ENCODE data around the gene NUP98.

- PRO-cap = no peak
- RAMPAGE, long total RNA = no peak
These were observed 193.0 kb downstream of the CDKN1C start for GRCh38 chr11:2692398-2693178.

DNA sequence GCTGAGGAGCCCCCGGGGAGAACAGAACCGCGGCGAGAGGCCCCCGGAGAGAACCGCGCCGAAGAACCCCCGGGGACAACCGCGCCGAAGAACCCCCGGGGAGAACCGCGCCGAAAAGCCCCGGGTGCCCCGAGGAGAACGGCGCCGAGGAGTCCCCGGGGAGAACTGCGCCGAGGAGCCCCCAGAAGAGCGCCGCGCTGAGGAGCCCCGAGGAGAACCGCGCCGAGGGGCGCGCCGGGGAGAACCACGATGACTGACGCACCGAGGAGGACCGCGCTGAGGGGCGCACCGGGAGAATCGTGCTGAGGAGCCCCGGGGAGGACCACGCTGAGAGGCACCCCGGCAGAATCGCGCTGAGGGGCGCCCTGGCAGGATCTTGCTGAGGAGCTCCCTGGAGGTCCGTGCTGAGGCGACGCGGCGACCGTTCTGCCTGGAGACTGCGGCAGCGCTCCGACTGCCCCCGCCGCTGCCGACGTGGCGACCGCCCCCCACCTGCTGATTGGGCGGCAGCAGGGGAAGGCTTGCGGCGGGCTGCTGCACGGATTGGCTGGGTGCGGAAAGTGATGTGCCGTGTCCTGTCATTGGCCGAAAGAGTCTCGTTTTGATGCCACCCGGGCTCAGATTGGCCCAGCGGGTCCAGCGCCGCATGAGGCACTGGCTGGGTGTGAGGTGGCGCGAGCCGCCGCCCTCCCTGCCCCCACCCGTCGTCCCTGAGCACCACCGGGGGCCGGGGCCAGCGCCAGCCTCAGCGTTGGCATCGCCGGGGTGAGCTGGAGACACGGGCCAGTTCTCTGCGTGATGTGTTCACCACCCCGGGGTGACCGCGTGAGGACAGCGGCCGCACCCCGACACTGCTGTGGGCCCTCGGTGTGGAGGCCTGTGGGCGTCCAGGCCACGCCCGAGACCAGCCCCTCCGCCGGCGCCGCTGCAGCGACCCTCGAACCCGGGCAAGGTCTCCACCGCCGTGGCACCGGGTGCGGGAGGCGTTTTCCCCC, 185.7 kb downstream of the CDKN1C start:
- PRO-cap = bidirectional peak, plus-strand start at position 704 of the sequence, minus-strand start at position 428 of the sequence
- RAMPAGE, long total RNA = no peak

DNA sequence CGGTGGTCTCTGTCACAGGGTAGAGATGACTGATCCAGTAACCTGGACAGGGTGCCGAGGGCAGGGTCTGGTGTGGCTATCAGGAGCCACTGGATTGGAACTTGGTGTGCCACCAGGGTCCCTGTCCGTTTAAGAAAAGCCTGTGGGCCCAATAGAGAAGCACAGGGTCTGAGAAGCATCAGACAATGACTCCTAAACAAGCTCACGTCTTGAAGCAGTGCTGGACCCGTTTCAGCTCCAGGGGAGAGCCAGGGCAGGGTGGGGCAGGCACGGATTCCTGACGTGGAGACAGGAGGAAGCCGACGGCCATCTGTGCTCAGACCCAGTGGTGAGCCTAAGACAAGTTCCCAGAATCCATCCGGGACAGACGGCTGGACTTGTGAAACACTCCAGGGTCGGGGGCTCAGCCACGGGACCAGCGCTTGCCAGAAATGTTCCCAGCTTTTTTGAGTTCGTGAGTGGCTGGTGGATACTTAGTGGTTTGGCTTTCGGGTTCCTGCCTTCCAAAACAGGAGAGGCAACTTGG, 160.6 kb downstream of the CDKN1C start:
- PRO-cap = no peak
- RAMPAGE, long total RNA = no peak

DNA sequence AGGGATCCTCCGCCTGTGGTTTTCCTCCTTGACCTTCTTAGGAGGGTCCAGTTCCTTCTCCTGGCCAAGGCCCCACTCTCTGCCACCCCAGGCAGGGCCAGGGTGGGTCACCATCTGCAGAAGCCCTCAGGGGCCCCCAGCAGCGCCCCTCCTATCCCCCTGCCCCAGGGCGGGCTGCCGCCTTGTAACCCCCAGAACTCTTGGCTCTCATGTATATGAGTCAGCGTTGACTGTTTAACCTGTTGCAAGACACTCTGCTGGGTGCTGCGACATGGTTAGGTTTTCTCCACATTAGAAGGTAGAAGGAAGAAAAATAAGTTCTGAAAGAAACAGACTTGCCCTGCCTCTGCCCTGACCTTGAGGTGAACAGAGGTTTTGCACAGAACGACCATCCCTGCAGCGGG, 143.8 kb downstream of the CDKN1C start:
- PRO-cap = no peak
- RAMPAGE, long total RNA = no peak

DNA sequence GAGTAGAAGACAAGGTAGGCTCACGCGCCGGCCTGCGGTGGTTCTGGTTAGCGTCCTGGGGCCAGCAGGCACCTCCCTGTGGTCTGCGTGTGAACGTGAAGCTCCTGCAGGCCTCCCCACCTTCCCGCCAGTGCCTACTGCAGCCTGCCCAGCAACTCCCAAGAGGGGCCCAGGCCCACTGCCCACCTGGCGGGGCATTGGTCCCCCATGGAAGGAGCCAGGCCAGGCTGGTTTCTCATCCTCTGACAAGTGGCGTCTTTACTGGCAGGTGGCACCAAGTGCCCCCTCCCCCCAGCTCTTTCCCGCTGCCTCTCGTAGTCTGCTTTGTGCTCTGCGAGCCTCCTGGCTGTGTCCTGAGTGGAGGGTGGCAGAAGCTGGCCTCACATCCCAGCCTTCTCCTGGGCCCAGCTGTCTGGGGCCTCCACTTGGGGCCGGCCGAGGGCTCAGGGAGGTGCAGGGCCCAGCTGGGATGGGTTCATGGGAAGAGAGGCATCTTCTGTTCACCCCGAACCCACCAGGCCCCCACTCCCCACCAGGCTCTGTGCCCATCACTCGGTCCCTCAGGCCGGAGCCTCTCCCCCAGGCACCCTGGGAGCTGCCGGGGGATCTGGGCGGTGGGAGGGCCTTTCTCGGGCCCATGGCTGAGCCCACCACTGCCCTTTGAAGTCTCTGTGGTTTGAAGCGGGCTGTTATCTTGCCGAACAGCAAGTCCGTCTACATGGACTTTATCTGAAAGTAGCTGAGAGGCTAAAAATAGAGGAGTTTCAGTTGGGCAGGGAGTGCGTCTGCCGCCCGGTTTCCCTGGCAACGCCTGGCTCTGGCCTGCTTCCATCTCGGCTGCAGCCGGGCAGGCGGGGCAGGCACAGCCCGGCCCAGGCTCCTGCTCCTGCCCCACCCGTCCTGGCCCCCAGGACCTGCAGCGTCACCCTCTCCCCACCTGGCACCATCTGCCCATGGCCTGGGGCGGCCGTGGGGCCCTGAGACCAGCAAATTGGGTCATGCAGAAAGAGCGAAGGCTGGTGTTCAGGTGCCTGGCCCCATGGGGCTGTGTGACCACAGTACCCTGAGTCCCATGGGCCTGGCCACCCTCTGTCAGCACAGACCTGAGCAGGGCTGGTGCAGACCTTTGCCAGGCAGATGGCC, 107.2 kb downstream of the CDKN1C start:
- PRO-cap = no peak
- RAMPAGE, long total RNA = no peak

DNA sequence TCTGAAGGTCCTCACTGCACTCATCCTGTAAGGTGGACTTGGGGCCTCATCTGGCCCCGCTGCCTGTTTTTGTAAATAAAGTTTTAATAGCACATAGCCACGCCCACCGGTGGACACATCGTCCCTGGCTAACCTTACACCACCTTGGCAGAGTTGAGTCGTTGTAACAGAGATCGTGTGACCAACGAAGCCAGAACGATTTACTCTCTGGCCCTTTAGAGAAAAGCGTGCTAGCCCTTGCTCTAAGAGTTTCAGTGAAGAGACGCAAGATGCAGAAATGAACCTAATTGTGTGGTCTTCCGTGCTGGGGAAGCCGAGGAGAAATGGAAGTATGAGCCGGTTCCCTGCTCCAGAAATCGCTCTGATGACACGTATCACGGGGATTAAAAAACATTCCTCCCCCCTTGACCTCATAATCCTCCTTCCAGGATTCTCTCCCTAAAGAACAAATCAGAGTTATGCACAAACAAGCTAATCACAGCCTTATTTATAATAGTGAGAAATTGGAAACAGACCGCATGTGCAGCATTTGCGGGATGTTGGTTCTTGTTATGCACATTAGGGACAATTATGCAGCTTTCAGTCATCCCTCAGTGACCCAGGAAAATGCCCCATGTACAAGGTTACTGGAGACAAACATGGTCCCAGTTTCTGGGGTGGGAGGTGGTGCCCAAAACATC, 80.0 kb downstream of the CDKN1C start:
- PRO-cap = no peak
- RAMPAGE, long total RNA = no peak

- PRO-cap = no peak
- RAMPAGE, long total RNA = no peak
These were observed 78.3 kb downstream of the CDKN1C start for GRCh38 chr11:2807192-2807705.

GRCh38 chr11:2914532-2914961, 12.5 kb downstream of the SLC22A18 start:
- PRO-cap = no peak
- RAMPAGE, long total RNA = no peak

DNA sequence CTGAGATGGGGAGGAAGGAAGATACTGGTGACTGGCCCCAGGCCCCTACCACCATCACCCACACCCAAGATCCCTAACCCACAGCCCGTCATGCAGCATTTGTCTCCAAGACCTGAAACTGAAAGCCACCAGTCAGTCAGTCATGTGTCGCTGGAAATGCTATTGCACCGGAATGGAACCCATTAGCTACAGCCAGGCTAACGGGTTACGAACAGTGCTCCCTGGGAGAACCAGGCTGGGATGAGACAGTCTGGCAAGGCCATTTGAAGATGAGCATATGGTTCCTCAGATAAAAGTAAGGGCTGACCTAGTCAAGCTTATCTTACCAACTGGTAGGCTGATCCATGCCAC, 28.5 kb downstream of the NAP1L4 start:
- PRO-cap = no peak
- RAMPAGE, long total RNA = no peak

DNA sequence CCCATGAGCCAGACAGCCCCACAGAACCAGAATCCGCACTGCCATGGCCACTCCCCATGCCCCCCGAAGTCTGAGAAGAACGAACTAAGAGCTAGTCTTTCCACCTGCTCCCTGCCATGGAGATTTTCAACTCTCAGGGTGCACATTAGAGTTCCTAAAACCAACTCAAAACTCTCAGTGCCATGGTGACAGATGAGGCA, 24.1 kb downstream of the NAP1L4 start:
- PRO-cap = no peak
- RAMPAGE, long total RNA = no peak

DNA sequence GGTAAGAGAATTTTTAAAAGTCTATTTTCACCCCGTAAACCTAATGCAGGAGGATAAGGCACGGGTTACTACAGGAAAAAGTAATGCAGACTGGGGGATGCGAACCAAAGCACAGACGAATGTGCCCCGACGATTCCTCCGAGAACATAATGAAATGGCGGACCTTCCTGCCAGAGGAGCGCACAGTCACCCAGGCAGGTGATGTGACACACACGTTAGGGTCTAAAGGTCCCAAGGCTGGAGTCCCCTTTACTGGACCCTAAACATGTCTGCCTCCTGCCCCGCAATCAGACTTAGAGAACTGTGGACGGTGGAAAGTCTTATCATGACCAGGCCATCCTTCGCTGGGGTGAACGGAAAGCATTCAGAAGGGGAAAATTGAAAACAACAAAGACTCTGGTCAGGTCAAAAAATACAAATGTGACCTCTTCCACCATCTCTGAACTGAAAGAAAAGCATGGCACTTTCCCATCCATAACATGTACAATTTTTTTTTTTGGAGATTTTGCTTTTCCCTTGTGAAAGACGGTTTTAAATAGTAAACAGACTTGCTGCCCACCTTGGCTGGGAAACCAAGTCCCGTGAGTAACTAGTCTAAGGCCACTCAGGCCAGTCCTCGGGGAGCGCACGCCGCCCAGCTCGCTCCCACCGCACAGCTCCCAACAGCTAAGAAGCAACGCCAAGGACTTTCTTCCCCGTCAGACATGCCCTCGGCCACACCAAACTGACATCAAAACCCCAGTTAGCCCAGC, 1.0 kb downstream of the NAP1L4 start:
- PRO-cap = bidirectional peak, plus-strand start at position 183 of the sequence, minus-strand start at position 148 of the sequence; bidirectional peak, plus-strand start at position 597 of the sequence, minus-strand start at position 303 of the sequence
- RAMPAGE, long total RNA = no peak

- PRO-cap = no peak
- RAMPAGE, long total RNA = no peak
These were observed 9.5 kb upstream of the NAP1L4 start for GRCh38 chr11:3001514-3002074.

DNA sequence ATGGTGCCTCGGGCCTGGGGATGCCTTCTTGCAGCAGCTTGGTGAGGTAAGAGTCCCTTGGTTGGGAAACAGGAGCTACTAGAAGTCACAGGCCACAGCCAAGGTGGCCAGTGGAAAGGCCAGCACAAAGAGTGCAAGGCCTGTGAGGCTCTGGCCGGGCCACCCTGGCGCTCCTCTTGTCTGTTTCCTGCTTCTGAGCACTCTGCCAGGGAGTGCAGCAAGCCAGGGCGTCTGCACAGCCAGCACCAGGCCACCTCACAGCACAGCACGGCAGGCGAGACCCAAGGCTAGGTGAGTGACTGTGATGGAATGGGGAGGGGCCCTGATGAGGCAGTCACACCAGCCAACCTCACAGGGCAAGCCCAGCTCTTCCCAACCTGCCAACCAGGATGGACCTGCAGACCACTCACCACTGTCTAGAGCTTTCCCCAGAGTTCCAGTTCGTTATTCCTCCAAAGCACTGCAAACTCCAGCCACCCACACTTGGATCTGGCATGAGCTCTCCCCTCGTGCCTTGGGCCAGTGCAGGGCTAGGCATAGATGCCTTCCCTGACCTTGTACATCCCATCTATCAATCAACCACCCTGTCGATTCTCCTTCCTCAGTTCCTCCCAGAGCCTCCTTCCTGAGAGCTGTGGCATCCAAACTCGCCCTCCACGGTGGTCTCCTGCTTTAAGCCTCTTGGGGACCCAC, 11.8 kb upstream of the NAP1L4 start:
- PRO-cap = no peak
- RAMPAGE, long total RNA = no peak

- PRO-cap = unidirectional peak, minus-strand start at chr11:3069627
- RAMPAGE, long total RNA = no peak
These were observed 12.2 kb upstream of the CARS1 start for GRCh38 chr11:3069370-3069778.

GRCh38 chr11:3159888-3161051, 4.8 kb downstream of the OSBPL5 start:
- PRO-cap = bidirectional peak, plus-strand start at chr11:3160549, minus-strand start at chr11:3160336
- RAMPAGE, long total RNA = no peak

GRCh38 chr11:3455736-3456018, 76.7 kb upstream of the ZNF195 start:
- PRO-cap = no peak
- RAMPAGE, long total RNA = no peak

- PRO-cap = unidirectional peak, minus-strand start at chr11:3581214
- RAMPAGE, long total RNA = no peak
These were observed 60.9 kb downstream of the ART5 start for GRCh38 chr11:3580776-3581503.

DNA sequence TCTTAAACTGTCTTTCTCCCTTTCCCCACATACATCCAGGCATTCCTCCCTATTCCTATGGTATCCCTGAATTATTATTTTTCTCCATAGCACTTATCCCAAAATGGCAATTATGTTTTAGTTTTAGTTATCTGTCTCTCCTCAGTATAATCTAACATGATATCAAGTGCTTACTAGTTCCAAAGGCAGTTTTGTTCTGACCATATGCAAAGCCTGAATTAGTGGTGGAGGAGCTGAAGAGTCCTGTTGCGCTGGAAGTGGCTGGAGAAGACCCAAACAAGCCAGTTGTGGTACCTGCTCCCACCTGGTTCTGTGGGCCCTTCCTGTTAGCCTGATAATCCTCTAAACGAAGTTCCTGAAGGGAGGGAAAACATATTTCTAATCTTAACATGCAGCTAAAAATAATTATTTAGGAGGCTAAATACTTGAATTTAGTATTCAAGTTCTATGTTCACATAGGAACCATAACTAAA, 25.7 kb downstream of the NUP98 start:
- PRO-cap = no peak
- RAMPAGE, long total RNA = no peak

DNA sequence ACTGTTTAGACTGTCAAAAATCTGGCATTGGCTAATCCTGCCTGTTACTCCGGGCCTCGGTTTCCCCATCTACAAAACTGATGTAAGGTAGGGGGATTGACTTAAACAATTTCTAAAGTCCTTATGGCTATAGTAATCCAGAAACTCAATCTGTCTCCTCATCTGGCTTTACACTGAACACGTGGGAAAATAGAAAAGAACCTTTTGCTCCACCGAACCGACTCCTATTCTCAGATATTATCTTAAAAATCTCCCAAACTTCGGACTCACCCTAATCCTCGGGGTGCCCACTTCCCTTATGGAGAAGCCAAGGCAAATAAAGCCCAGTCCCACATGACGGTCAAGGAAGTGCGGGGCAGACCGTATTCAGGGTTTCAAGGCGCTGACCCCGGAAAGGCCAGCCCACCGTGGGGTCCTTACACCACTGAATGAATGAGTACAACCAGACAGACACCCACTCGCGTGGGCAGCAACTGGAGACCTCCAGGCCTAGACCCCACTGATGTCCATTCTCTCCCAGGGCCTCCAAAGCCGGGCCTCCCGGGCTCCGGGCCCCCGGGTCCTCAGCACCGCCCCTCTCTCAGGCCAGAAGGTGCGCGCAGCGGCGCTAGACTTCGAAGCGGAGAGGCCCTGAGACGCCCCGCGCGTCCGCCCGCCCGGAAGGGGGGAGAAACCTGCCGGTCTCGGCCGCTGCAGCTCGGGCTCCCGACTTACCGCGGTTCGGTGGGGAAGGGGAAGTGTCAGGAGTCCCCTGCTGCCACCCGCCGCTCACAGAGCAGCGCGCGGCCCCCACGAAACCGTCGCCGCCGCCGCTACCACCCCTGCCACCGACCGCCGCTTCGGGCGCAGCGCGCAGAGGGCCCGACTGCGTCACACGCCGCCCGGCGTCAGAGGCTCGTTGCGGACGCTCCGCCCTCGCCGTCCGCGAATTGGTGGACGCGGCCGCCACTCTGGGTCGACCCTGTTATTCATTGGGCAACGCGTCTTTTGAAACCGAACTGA, at the start of gene NUP98:
Gene NUP98 (minus strand): TSS at position 869 of the 1,002 bp plus-strand sequence.
- PRO-cap = bidirectional peak, plus-strand start at position 326 of the sequence, minus-strand start at position 300 of the sequence; bidirectional peak, plus-strand start at position 607 of the sequence, minus-strand start at position 582 of the sequence; bidirectional peak, plus-strand start outside the sequence, minus-strand start at position 869 of the sequence
- RAMPAGE, long total RNA = start-site peak on the minus strand centred at position 847 of the sequence, 36 bp wide, 756 and 30 reads in 2 replicates

DNA sequence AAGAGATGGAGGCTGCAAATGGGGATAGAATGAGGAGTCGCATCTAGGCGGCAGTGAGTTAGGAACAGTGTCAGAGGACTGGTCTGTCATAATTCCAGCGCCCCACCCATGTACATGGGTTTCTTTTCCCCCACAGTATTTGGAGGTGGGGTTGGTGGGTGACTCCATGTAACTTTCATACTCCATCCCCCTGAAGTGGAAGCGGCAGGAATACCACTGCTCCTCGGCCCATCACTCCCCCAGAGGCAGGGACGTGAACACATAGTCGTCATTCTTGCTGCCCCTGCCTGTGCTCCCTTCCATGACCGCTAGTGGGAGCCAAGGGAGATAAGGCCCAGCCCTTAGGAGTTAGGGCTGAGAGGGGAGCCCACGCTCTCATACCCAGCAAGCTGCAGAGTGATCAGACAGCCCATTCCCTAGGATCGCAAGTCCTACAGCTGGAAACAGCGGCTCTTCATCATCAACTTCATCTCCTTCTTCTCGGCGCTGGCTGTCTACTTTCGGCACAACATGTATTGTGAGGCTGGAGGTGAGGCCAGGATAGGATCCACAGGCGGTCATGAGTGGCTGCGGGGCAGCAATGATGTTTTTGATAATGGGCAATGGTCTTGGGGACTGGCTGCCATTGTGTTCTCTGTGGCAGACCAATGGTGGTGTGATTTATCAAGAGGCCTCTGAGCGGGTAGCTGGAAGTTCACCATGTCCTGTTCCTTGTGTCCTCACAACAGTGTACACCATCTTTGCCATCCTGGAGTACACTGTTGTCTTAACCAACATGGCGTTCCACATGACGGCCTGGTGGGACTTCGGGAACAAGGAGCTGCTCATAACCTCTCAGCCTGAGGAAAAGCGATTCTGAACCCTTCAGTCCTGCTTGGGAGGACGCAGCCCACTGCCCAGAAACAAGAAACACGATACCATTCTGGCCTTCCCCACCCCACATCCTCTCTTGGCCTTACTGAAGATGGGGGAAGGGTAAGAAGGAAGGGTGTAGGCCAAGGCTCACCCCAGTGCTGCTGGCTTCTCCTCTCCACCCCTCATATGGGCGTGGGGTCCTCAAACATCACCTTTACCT, 15.8 kb downstream of the RHOG start:
- PRO-cap = bidirectional peak, plus-strand start at position 378 of the sequence, minus-strand start at position 145 of the sequence
- RAMPAGE, long total RNA = no peak

Measured in GM23338 (cell line).